Glomerular endothelial cell (primary cell): Measurements from ENCODE around the genes ACBD5 and RAB18.

GRCh38 chr10:25029629-25030002 is 13.2 kb downstream of the THNSL1 start:
- RAMPAGE, long total RNA = no peak

DNA sequence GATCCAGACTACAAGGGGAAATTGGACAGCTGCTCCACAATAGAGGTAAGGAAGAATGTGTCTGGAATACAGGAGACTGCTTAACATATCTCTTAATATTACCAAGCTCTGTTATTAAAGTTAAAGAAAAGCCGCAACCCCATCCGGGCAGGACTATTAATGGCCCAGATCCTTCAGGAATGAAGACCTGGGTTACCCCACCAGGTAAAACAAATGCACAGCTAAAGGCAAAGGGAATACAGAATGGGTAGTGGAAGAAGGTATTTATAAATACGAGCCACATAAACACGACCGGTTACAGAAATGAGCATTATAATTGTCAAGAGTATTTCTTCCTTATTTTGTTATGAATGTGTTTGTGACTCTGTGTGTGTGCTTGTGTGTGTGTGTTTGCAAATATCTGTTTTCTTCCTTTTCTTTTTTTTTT is 49.5 kb upstream of the MYO3A start:
- RAMPAGE, long total RNA = no peak

DNA sequence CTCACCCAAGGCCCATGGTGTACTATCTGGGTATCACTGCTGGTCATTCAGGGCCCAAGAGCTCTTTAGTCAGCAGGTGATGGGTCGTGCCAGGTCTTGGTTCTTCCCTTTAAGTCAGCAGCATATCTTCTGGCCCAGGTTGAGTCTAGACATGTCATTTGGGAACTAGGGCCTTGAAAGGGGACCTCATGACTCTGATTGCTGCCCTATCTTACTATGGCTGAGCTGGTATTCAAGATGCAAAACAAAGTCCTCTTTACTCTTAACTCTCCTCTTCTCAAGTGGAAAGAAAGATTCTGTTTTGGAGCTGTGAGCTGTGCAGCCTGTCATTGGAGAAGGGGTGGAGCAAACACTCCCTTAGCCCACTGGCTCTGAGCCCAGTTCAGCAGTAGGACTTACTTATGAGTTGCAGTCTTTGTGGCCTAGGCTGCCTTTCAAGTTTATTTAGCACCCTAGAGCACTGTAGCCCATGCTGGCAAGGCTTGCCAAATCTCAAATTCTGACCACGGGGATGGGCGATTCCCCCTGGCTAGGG is 110.0 kb downstream of the MYO3A start:
- RAMPAGE, long total RNA = no peak

- RAMPAGE, long total RNA = no peak
Observed at GRCh38 chr10:26249689-26250253, 33.2 kb downstream of the GAD2 start.

- RAMPAGE, long total RNA = no peak
Observed at GRCh38 chr10:26407344-26407846, 30.7 kb upstream of the APBB1IP start.

GRCh38 chr10:26479722-26480238 is 41.6 kb downstream of the APBB1IP start:
- RAMPAGE, long total RNA = no peak

DNA sequence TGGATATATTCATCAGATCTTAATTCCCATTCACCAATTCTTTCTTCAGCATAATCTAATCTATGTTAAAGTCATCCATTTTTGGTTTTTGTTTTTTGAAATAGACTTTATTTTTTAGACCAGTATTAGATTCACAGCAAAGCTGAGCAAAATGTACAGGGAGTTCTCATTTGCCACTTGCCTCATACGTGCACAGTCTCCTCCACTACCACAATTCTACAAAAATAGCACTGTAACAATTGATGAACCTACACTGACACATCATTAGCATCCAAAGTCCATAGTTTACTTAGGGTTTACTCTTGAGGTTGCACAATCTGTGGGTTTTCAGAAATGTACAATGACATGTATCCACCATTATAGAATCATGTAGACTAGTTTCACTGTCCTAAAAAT is 125.9 kb upstream of the PDSS1 start:
- RAMPAGE, long total RNA = no peak

DNA sequence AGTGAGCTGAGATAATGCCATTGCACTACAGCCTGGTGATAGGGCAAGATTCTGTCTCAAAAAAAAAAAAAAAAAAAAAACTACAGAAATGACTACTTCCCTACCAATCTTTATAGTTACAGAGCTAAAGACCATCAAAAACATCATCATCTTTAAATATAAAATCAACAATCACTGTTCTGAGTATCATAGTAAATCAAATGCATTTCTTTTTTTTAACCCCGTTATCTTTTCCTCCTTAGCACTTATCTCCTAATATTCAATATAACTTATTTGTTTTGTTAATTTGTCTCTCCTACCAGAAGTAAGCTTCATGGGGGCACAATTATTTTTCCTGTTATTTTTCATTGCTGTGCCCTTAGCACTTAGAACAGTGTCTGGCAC is 99.4 kb upstream of the PDSS1 start:
- RAMPAGE, long total RNA = no peak

GRCh38 chr10:26682719-26683490 is 14.6 kb upstream of the PDSS1 start:
- RAMPAGE, long total RNA = no peak

DNA sequence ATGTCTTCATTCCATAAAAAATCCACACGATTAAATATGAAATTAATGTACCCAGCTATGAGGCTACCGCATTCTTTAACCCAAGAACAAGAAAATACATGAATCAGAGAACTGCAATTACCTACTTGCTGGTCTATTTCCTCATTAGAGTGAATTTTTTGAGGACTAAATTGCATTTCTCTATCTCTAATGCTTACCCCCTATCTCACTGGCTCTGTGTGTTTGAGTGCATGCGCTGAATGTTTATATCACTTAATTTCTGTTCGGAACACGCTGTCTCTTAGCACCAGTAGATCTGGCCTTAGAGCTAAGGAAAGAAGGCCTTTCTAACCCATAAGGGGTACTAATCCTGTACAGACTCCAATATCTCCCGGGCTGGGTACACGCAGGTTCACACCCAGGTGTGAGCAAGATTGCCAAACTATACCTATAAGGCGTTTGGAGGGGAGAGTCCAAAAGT is 874 bp upstream of the PDSS1 start:
- RAMPAGE, long total RNA = no peak

DNA sequence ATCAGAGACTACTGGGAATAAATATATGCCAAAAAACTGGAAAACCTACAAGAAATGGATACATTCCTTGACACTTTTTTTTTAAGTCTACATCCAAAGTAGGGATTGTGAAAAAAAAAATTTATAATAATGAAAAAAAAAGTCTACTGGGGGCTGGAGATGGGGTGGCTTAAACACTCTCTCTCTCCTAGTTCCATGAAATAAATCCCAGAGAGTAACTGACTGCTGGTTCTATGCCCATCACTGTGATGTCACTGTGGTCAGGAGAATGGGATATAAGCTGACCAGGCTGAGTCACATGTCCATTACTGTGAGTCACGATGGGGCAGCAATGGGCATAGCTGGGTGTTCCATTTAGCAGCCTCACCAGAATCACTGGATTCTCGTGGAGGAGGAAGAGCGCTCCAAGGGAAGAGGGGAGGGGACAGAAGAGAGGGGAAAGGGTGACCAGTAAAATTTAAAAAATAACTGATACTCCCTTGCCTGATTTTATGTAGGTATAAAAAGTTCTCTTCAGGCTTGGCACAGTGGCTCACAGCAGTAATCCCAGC is 37.1 kb downstream of the MASTL start:
- RAMPAGE, long total RNA = no peak

GRCh38 chr10:27240153-27240967 is at the start of gene ACBD5:
ACBD5 (minus strand) TSS chr10:27240797.
- RAMPAGE, long total RNA = start-site peak on the minus strand at chr10:27240504-27240591, 78 and 24 reads in 2 replicates

GRCh38 chr10:27503757-27504889 is at the start of gene RAB18:
RAB18 (plus strand) TSS chr10:27504304.
- RAMPAGE, long total RNA = start-site peak on the plus strand at chr10:27504241-27504351, 1,566 and 1,786 reads in 2 replicates

- RAMPAGE, long total RNA = no peak
Observed at GRCh38 chr10:27522983-27523465, 18.9 kb downstream of the RAB18 start.

GRCh38 chr10:27547234-27548011 is 43.3 kb downstream of the RAB18 start:
- RAMPAGE, long total RNA = no peak

DNA sequence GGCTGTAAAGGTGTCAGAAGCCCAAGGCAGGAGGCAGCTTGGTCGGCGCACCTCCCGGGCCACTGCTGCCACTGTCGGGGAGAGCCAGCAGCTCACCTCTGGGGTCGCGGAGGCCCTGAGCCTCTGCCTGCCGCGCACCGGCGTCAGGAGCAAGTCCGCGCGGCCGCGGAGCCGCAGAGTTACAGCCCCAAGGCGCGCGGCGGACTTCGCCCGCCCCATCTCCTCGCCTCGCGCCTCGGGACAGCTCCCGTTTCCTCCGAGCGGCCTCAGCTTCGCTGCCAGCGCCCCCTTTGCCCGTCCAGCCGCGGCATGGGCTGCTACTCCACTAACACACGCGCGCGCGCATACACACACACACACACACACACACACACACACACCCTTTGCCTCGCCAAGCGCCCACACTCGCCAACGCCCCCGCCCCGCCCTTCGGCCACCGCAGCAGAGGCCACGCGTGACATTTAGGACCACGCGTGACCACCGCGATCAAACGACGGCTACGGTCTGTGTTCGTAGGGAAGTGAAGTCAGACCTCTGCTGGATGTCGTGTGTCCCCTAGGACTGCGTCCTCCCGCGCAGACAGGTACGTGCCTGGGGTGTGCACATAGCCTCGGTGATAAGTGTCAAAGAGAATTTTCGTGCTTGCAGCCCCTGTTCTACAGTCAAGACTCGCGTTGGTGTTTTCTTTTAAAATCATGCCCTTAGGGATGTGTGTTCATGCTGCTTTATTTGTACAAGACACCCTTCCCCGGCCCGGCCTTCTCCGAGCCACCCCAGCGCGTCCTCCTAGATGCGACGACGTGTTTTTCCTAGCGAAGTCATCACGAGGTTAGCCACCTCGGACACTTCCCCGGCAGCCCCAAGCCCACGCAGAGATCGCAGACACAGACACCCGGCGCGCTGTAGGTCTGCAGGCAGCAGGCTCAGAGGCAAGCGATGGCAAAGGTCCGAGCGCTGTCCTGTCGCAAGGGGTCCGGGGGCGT is 962 bp downstream of the MKX start:
- RAMPAGE, long total RNA = no peak

DNA sequence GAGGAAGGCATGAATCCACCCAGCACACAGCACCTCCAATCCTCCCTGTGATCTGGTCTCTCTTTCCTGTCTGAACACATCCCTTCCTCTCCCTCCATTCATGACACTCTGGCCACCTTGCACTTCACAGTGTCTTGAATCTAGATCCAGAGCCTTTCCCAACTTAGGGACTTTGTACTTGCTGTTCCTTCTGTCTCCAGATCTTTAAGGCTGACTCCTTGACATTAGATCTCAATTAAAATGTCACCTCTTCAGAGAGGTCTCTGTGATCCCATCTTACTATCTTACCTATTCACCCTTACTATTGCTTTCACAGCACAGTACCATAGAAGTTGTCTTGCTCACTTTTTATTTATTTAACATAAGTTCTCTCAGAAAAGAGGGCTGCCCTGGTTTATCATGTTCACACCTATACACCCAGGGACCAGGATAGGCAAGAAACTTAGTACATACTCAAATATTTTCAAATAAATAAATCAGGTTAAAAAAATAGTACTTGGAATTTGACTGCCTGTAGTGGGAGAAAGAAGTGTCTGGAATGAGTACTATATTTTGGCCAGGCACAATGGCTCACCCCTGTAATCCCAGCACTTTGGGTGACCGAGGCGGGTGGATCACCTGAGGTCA is 139.6 kb downstream of the MPP7 start:
- RAMPAGE, long total RNA = no peak

- RAMPAGE, long total RNA = no peak
Observed at GRCh38 chr10:28326180-28326925, 23.5 kb upstream of the MPP7 start.

DNA sequence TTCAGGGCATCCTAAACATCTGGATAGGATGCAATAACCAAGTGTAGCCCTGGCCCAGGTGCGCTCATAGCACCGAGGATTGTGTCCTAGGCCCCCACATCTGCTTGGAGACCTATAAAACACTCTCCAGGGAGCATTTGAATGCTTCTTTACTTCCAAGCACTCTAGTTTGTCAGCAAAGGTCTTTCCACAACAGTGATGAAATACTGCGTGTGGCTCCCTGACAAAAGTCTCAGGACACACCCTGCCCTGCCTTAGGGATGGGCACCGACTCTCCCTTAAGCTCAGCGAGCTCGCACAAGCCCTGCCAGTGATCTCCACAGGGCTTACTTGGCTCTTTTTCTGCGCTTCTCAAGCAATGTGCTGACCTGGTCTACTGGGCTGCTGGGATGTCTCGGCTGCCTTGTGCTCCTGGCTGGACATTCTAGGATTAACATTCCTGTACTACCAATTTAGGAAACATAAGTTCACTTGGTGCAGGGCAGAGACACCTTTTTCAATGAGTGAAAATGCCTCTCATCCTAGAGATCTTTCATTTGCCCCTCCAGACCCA is 84.3 kb upstream of the MPP7 start:
- RAMPAGE, long total RNA = no peak

DNA sequence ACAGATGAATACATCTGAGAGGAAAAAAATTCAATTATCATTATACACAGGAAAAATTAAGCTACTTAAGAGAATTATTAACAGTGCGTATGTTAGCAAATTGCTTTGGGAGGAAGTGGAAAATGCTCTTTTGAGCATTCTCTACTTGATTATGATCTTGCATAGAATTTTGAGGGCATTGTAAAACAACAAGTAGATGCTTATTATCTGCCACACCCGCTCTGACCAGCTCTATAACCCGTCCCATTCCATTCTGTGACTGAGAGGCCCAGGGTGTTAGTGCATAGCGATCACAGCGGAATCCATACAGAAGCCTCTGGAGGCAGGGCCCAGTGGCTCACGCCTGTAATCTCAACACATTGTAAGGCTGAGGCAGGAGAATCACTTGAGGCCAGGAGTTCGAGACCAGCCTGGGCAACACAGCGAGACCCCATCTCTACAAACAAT is 40.4 kb upstream of the WAC start:
- RAMPAGE, long total RNA = no peak